Measurements from ENCODE around the genes CERS5, DIP2B and CSRNP2.

- PRO-cap: no peak
CAGE:
- cytosol, long polyA plus RNA: no peak
- long polyA plus RNA: no peak
- nucleus, long polyA plus RNA: no peak
Measured at GRCh38 chr12:50112366-50112843, 369 bp downstream of the COX14 start.

DNA sequence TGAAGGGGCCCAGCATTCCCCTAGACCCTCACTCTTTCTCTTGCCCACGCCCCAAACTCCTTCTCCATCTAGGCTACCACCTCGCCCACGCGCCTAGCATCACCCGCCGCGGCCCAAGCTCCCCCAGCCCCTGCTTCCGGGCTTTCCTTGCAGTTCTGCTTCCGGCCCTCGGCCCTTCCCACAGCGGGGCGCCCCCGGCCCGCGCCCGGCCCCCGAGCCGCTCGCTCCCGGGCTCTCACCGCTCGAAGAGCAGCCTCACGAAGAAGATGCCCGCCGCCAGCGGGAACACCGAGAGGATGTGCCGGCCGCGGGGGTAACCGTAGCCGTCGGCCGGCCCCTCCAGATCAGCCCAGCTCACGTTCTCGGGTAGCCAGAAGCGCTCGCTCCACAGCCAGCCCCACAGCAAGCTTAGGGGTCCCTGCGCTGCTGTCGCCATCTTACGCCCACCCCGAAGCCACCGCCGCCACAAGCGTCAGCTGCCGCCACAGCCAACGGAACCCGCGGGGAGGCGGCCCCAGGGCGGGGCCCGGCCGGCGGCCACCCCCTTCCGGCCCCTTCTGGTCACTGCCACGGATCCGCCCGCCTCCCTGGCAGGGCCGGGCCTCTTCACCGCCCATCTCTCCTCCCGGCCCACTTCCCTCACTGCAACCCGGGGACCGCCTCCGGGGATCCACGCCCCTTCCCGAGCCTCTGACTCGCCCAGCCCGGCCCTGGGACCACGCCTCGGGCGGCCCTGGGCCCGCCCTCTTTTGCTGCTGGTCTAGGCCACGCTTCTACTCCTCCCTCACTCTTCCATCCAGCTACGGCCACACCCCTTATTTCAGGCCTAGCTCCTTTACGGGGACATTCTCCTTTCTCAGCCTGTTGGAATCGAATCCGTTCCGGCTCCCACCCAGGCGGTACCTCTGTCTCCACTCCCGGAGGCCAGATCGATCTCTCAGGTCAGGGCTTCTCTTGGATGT lies at the start of gene CERS5:
Gene CERS5, minus strand, starts transcription at position 508 of the 962 bp plus-strand sequence.
- PRO-cap: bidirectional peak, plus-strand start at position 817 of the sequence, minus-strand start at position 467 of the sequence
CAGE:
- cytosol, long polyA plus RNA: start-site peak on the minus strand centred at position 492 of the sequence, 88 bp wide, 258 and 709 reads in 2 replicates
- long polyA plus RNA: start-site peak on the minus strand centred at position 487 of the sequence, 98 bp wide, 110 and 68 reads in 2 replicates
- nucleus, long polyA plus RNA: start-site peak on the minus strand centred at position 486 of the sequence, 78 bp wide, 258 and 438 reads in 2 replicates

- PRO-cap: no peak
CAGE:
- cytosol, long polyA plus RNA: no peak
- long polyA plus RNA: no peak
- nucleus, long polyA plus RNA: no peak
Measured at GRCh38 chr12:50186604-50187035, 19.5 kb upstream of the CERS5 start.

DNA sequence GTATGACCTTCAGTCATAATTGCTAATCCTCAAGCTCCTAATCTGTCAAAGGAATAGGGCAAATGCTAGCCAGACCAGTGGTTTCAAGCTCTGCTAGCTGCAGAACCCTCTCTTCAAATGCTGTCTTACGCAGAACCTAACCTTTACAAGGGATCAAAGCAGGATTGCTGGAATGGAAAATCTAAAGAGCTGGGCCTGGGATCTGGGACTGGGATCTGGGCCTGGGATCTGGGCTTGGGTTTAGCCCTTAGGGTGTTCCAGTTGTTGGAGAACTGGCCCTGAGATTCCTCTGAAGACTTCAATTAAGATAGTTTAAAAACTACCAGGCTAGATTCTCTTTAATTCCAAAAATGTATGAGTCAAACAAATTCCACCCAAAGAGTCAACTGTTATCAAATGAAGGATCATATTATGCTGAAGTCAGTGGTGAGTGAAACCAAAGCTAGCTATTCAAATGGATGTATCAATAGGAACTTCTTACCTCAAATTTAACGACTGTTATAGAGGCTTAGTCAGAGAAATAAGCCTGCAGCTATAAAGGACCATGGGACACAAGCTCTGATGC lies 40.6 kb downstream of the LIMA1 start:
- PRO-cap: no peak
CAGE:
- cytosol, long polyA plus RNA: no peak
- long polyA plus RNA: no peak
- nucleus, long polyA plus RNA: no peak

DNA sequence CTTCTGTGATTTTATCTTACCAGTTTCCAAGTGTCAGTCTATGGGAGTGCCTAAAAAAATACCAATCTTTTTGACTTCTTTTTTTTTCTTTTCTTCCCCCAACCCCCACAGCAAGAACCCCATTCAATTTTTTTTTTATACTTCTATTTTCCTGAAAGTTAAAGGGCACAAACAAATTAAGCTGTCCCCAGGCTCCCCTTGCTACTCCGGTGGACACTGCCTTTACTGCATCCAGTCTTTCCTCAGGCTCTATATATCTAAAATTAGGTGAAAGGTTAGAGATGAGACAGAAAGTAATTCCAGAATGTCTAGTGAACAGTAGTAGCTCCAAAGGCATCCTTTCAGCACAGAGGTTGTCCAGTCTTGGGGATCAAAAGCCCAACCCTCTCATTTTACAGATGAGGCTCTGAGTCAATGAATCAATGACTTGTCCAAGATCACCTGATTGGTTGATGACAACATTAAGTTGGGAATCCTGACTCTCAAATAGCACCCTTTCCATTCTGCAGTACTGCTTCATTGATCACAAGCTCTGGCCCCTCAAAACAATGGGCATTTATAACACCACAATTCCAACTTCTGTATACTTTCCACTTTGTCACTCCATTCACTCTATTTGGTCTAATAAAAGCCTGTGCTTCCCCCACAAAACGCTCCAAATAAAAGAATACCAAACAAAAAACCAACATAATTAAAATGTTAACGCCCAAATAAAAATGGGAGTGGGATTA lies 6.0 kb downstream of the LIMA1 start:
- PRO-cap: no peak
CAGE:
- cytosol, long polyA plus RNA: no peak
- long polyA plus RNA: no peak
- nucleus, long polyA plus RNA: no peak

- PRO-cap: bidirectional peak, plus-strand start at chr12:50504996, minus-strand start at chr12:50504853
CAGE:
- cytosol, long polyA plus RNA: no peak
- long polyA plus RNA: no peak
- nucleus, long polyA plus RNA: no peak
Measured at GRCh38 chr12:50504726-50504910, 167 bp upstream of the DIP2B start.

- PRO-cap: bidirectional peak, plus-strand start at chr12:50504996, minus-strand start at chr12:50504853
CAGE:
- cytosol, long polyA plus RNA: start-site peak on the plus strand at chr12:50504978-50505185, 158 and 560 reads in 2 replicates
- long polyA plus RNA: start-site peak on the plus strand at chr12:50505011-50505146, 39 and 66 reads in 2 replicates
- nucleus, long polyA plus RNA: start-site peak on the plus strand at chr12:50504969-50505236, 145 and 348 reads in 2 replicates
Measured at GRCh38 chr12:50504911-50505896, at the start of gene DIP2B. DIP2B (plus strand) TSS chr12:50504985.

DNA sequence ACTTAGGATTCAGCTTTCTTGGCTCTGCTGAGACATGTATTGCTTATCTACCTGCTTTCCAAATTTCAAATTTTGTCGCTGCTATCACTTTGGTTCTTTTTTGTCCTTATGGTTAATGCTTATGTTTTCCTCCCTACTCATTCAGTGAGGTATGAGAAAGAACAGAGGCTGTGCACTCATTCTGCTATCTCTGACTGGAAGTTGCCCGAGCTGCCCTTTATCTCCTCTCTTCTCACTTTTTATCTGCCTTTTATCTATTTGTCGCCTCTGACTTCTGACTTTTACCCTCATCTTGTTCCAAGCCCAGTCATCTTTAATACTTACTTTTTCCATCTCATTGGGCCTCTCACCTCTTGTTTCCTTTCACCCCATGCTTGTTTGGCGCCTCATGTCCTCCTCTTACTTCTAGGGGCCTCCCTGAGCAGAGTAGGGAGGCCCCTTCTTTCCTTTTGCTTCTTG lies 50.6 kb downstream of the DIP2B start:
- PRO-cap: no peak
CAGE:
- cytosol, long polyA plus RNA: no peak
- long polyA plus RNA: no peak
- nucleus, long polyA plus RNA: no peak

GRCh38 chr12:50786711-50787345 lies 22.9 kb downstream of the ATF1 start:
- PRO-cap: no peak
CAGE:
- cytosol, long polyA plus RNA: no peak
- long polyA plus RNA: no peak
- nucleus, long polyA plus RNA: no peak

GRCh38 chr12:50923731-50924195 lies 1.1 kb upstream of the METTL7A start:
- PRO-cap: no peak
CAGE:
- cytosol, long polyA plus RNA: no peak
- long polyA plus RNA: no peak
- nucleus, long polyA plus RNA: no peak

GRCh38 chr12:51083503-51084029 lies at the start of gene CSRNP2:
CSRNP2 (minus strand) TSS chr12:51083596.
- PRO-cap: bidirectional peak, plus-strand start at chr12:51083752, minus-strand start at chr12:51083596
CAGE:
- cytosol, long polyA plus RNA: no peak
- long polyA plus RNA: no peak
- nucleus, long polyA plus RNA: no peak

DNA sequence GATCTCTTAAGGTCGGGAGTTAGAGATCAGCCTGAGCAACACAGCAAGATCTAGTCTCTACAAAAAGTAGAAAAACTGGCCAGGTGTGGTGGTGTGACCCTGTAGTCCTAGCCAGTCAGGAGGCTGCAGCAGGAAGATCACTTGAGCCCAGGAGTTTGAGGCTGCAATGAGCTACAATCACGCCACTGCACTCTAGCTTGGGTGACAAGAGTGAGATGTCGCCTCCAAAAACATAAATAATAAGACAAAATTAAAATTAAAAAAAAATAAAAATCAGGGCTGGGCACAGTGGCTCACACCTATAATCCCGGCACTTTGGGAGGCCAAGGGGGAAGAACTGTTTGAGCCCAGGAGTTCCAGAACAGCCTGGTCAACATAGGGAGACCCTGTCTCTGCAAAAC lies 5.1 kb downstream of the TFCP2 start:
- PRO-cap: no peak
CAGE:
- cytosol, long polyA plus RNA: no peak
- long polyA plus RNA: no peak
- nucleus, long polyA plus RNA: no peak

GRCh38 chr12:51191365-51191881 lies 18.5 kb upstream of the TFCP2 start:
- PRO-cap: no peak
CAGE:
- cytosol, long polyA plus RNA: no peak
- long polyA plus RNA: no peak
- nucleus, long polyA plus RNA: no peak

DNA sequence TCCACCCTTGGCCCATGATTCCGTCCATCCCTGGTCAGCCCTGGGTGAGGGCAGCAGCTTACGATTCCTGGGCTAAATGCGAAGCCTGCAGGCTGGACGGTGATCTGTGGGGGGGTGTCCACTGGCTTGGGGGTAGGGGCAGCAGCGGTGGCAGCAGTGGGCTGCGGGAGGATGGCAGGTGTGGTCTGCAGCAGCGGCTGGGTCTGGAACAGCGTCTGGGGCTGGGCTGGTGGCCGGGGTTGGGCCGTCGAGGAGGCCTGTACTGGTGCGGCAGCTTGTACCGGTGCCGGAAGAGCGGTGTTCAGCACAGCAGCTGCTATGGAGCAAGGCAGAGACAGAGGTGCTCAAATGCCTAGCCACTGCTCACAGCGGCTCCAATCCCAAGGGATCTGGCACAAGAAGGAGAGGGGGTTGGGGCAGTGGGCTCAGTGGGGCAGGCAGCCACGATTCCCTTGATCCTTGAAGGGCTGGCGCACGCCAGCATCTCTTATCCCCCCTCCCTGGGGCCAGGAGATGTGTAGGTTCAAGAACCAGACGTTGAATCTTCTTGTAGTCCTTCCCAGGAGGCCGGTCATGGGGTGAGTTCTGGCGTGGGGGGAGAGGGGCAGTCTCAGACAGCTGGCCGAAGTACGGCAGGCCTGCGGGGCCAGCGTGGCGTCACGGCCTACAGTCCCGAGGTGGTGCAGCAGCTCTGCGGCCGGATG lies 20.0 kb downstream of the POU6F1 start:
- PRO-cap: no peak
CAGE:
- cytosol, long polyA plus RNA: no peak
- long polyA plus RNA: no peak
- nucleus, long polyA plus RNA: no peak

DNA sequence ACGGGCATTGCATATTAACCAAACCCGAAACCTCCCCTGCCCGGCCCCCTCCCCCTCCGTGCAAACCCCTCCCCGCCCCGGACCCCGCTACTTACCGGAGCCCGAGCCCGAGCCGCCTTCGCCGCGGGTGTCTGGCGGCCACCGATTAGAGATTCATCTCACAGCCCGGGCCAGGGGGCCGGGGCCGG lies 421 bp downstream of the POU6F1 start:
- PRO-cap: no peak
CAGE:
- cytosol, long polyA plus RNA: no peak
- long polyA plus RNA: no peak
- nucleus, long polyA plus RNA: no peak

GRCh38 chr12:51242065-51242780 lies 3.6 kb downstream of the DAZAP2 start:
- PRO-cap: no peak
CAGE:
- cytosol, long polyA plus RNA: no peak
- long polyA plus RNA: no peak
- nucleus, long polyA plus RNA: no peak

- PRO-cap: no peak
CAGE:
- cytosol, long polyA plus RNA: no peak
- long polyA plus RNA: no peak
- nucleus, long polyA plus RNA: no peak
Measured at GRCh38 chr12:51323204-51323916, 614 bp downstream of the BIN2 start.

DNA sequence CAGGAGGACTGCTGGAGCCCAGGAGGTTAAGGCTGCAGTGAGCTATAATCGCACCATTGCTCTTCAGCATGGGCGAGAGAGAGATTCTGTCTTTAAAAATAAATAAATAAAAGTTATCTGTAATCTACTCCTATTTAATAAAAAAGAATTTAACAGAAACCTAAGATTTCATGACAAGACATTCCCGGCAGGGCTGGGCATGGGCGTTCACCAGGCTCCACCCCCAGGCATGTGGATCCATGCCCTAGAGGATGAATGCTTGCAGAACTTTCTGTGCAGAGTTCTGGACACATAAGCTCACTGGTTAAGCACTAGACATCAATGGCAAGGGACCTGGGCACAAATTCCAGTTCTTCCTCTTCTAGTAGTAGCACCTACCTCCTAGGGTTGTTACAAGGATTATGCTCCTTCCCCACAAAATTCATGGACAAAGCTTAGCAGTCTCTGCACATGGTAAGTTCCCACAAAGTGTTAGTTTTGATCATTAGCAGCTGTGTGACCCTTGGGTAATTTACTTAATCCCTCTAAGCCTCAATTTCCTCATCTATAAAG lies 10.0 kb downstream of the GALNT6 start:
- PRO-cap: no peak
CAGE:
- cytosol, long polyA plus RNA: no peak
- long polyA plus RNA: no peak
- nucleus, long polyA plus RNA: no peak

GRCh38 chr12:51961839-51962200 lies 10.3 kb downstream of the ACVR1B start:
- PRO-cap: no peak
CAGE:
- cytosol, long polyA plus RNA: no peak
- long polyA plus RNA: no peak
- nucleus, long polyA plus RNA: no peak

- PRO-cap: no peak
CAGE:
- cytosol, long polyA plus RNA: no peak
- long polyA plus RNA: no peak
- nucleus, long polyA plus RNA: no peak
Measured at GRCh38 chr12:51970872-51971606, 19.5 kb downstream of the ACVR1B start.

All from A549 (cell line).